ENCODE results near the gene TCN2.

GRCh38 chr22:30606367-30607420 is at the start of gene TCN2:
Gene TCN2 (plus strand): TSS chr22:30607174.
- RRBS, 2 experiments, result 0 to 54% methylated on average over 3 of the region's 27 CpGs

- RRBS, 2 experiments, result 18 to 79% methylated on average over 3 of the region's 16 CpGs
Measured at GRCh38 chr22:30634904-30635250, 704 bp upstream of the SLC35E4 start.

DNA sequence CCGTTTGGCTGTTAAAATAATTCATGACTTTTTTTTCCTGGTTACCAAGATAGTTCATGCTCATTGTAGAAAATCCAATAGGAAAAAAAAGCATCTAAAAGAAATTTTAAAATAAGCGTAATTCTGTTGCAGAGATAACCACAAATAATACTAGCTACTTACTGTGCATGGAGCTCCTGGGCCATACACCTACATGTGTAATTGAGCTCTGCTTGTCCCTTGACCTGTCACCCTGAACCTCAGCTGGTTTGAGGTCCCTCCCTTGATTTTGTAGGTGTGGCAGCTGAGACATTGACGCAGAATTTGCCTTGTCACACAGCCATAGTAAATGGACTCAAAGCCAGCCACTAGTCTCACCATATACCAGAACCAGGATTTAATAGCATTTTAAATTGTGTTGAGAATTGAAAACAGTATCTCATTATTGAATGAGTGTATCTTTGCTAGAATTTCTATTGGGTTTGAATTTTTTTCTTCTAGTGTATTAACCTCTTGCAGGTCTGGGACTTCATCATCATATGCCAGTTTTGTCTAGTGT is 135.2 kb downstream of the MORC2 start:
- RRBS, 2 experiments, result no CpG with 5 or more reads among the region's 3 CpGs

DNA sequence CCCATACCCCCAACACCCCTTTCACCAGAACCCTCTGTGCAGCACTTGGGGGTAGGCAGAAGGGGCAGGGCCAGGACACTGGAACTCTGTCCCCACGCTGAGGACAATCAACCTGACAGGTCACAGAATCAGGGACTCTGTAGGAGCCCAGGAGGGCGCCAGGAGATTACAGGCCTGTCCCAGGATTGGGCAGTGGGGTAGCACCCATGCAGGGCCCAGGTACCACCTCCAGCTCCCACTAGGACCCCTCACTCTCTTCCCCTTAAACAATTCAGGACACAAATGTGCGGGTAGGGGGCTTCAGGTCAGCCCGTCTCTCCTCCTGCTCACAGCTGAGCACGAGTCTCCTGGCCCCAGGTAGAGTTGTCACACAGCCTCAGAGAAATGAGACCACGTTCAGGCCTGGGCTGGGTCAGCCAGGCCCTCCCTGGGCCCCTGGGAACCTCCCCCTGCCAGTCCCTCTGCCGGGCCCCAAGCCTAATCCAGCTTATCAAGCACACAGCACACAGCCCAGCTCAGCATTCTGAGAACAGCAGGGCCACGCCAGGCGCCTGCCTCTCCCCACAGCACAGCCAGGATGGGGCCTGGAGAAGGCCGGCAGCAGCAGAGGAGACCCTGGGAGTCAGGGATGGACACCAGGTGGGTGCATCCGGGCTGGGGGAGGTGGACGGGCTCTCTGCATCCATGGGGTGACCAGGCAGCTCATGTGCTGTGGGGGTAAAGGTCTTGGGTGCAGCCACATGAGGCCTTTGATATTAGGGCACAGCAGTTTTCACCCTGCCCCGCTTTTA is 87.2 kb downstream of the MORC2 start:
- RRBS, 2 experiments, result 78 to 82% methylated on average over 2 of the region's 13 CpGs

GRCh38 chr22:31039027-31039809 is 41.9 kb upstream of the SMTN start:
- RRBS, 2 experiments, result no CpG with 5 or more reads among the region's 10 CpGs

DNA sequence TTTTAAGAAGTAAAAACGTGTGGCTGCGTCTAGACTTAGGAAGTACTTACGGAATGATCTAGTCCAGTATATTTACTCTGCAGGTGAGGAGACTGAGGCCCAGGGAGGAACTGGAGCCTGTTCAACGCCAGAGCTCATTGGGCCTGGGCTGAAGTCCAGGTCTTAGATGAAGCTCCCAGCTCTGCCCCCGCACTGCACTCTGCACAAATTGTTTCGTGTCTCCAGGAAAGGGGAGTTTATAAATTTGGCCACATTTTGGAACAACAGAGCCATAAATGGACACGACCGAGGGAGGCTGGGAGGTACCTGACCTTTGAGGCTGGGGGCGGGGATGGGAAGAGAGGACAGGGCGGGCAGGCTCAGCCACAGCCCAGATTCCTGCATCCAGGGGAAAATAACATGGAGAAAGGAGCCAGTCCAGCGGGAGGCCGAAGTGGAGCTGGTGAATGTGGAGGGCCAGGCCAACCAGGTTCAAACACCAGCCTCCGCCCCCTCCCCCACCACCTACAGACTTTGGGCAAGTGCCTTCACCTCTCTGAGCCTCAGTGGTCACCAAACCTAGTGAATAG is 36.9 kb upstream of the SMTN start:
- RRBS, 2 experiments, result no CpG with 5 or more reads among the region's 13 CpGs

- RRBS, 2 experiments, result no CpG with 5 or more reads among the region's 13 CpGs
Measured at GRCh38 chr22:31063655-31064859, 17.1 kb upstream of the SMTN start.

GRCh38 chr22:31085149-31086076 is 4.3 kb downstream of the SMTN start:
- RRBS, 2 experiments, result 3 to 4% methylated on average over 3 to 4 of the region's 41 CpGs

DNA sequence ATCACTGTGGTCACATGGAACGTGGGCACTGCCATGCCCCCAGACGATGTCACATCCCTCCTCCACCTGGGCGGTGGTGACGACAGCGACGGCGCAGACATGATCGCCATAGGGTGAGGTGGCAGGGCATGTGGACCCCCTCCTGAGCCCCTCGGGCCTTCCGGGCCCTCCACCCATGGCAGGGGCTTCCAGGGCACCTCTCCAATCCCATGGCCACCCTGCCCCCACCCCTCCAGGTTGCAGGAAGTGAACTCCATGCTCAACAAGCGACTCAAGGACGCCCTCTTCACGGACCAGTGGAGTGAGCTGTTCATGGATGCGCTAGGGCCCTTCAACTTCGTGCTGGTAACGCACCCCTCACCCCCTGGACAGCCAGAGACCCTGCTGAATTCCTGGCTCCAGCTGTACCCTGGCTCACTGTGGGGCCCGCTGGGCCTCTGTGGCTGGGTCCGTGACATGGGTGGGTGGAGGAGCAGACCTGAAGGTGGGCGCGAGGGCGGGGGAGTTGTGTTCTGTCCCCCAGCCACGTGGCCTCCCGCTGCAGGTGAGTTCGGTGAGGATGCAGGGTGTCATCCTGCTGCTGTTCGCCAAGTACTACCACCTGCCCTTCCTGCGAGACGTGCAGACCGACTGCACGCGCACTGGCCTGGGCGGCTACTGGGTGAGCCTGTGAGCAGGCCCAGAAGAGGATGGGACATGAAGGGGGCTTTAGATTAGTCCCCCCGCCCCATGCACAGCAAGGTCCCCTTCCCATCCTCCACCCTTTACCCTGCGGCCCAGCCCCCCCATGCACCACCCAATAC is 3.8 kb downstream of the INPP5J start:
- RRBS, 2 experiments, result no CpG with 5 or more reads among the region's 33 CpGs

GRCh38 chr22:31281976-31283050 is 10.0 kb downstream of the PIK3IP1 start:
- RRBS, 2 experiments, result no CpG with 5 or more reads among the region's 9 CpGs

DNA sequence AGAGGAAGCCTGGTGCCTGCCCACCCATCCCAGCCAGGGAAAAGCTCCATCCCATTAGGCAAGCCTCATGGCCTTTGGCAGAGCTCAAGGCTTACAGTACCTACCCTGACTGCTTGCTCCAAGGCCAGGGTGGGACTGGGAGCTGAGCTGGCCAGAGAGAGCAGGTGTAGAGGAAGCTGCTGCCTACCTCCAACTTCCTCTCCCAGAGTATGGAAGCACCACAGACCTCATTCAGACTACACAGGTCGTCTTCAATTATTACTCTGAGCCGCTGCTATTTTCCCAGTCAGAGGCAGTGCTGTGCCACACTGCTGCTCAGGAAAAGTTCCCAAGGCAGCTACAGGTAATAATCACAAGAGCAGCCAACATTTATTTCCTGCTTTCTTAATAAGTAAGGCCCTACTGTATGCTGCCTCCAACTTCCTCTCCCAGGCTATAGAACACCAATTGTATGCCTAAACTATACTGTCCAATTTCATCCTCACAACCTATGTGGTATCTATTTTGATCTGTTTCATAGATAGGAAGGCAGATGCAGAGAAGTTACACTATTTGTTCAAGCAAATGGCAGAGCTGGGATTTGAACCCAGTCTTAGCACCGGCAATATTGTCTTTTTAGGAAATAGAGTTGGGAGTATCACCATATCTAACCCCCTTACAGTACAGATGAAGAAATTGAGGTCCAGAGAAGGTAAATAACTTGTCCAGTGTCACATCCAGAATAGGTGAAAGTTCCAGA is 7.2 kb downstream of the PIK3IP1 start:
- RRBS, 2 experiments, result no CpG with 5 or more reads among the region's 3 CpGs

- RRBS, 2 experiments, result no CpG with 5 or more reads among the region's 21 CpGs
Measured at GRCh38 chr22:31290581-31290802, 1.8 kb downstream of the PIK3IP1 start.

- RRBS, 2 experiments, result no CpG with 5 or more reads among the region's 12 CpGs
Measured at GRCh38 chr22:31291604-31292096, 638 bp downstream of the PIK3IP1 start.

DNA sequence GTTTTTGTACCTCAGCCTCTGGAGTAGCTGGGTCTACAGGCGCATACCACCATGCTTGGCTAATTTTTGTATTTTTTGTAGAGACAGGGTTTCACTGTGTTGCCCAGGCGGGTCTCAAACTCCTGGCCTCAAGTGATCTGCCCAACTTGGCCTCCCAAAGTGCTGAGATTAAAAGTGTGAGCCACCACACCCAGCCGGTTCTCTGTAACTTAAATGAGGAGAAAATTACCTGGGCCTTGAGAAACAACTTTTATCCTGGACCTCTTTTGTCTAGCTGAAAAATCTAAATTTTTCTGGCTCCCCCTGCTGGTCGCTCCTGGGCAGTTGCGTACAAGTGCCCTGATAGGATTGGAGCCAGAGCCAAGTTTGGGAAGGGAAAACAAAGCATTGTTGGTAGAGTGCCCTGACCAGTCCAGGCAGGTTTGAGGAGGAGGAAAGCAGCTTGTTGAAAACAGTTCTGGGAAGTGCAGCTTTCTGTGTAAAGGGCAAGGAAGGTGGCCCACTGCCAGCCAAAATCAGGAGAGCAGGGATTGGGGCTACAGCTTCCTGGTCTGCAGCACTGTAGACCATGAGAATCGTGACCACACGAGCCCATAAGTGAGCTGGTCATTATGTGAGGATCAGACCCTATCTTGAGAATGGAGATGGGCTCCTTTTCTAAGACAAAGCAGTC is 21.0 kb upstream of the PIK3IP1 start:
- RRBS, 2 experiments, result no CpG with 5 or more reads among the region's 7 CpGs

GRCh38 chr22:31676614-31677248 is 14.7 kb upstream of the PISD start:
- RRBS, 2 experiments, result 10 to 30% methylated on average over 15 to 16 of the region's 35 CpGs

GRCh38 chr22:31682433-31683650 is 20.8 kb upstream of the PISD start:
- RRBS, 2 experiments, result no CpG with 5 or more reads among the region's 15 CpGs

GRCh38 chr22:31716548-31717522 is 33.1 kb downstream of the PRR14L start:
- RRBS, 2 experiments, result no CpG with 5 or more reads among the region's 7 CpGs

DNA sequence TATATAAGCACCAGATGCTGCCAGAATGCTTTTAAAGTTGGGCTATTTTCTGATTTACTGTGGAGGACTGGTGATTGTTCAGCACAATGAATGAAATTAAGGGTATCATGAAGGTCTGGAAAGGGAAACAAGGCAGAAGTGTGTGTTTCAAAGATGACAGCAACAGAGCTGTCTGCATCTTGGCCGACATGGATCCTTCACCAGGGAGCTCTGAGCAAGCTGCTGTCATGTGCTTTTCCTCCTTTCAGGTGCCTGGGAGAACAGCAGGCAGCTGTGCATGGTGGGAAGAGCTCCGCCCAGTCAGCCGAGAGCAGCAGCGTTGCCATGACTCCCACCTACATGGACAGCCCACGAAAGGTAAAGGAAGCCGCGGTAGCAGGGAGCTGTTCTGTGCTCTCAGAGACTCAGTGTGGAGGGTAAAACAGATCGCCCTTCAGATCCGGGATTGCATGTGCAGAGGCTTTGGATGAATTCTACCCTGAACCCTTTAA is 87.1 kb upstream of the YWHAH start:
- RRBS, 2 experiments, result 73% methylated on average over 1 of the region's 9 CpGs; no CpG with 5 or more reads in 1 of the 2 experiments

GRCh38 chr22:31870781-31871271 is 73.5 kb upstream of the YWHAH start:
- RRBS, 2 experiments, result no CpG with 5 or more reads among the region's 7 CpGs

DNA sequence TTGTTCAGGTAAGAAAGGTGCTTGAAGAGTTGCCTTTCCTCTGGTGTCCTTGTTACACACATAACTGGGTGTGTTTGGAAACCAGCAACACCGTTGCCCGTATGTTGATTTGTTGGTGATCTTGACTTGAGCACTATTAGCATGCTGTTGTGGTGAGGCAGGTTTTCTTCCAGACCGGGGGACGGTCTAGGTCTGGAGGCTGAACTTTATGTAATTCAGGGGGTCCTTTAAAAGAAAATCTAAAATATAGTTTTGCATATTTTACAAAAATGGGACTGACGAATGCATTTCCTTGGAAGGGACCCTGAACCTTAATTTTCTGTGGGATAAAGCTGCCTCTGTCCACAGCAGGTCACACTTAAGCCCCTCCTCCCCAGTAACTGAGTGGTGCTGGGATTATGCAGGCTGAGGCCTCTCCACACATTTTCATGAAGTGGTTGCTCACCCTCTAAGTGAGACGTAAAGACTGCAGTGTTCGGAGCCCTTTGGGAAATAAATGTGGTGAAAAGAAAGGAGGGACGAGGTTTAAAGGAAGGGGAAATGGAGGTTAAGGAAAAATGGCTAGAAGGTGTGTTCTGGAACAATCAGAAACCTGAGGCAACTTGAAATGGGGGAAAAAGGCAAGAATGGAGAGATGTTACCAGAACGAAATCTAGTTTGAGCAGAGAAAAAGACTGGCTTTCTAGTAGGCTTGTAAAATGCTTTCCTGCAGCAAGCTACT is 1.9 kb downstream of the YWHAH start:
- RRBS, 2 experiments, result no CpG with 5 or more reads among the region's 9 CpGs